ENCODE data around the gene CDHR4.

DNA sequence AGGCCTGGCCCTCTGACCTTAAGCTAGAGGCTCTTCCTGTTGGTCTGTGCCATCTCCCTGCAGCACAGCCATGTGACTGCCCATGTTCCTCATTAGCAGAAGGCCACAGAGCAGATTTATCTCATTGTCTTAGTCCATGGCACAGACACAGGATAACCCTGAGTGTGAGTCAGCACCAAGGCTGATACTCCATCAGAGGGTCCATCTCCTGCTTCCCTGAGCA lies 34.2 kb upstream of the BSN start:
- PRO-cap, result no peak

DNA sequence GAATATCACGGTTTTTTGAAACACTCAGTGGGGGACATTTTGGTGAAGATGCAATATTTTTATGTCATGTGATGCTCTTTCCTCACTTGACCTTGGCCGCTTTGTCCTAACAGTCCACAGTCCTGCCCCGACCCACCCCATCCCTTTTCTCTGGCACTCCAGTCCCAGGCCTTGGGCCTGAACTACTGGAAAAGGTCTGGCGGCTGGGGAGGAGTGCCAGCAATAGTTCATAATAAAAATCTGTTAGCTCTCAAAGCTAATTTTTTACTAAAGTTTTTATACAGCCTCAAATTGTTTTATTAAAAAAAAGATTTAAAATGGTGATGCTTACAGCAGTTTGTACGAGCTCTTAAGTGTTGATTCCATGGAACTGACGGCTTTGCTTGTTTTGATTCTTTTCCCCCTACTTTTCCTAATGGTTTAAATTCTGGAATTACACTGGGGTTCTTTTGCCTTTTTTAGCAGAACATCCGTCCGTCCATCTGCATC lies 20.0 kb upstream of the BSN start:
- PRO-cap, result no peak

DNA sequence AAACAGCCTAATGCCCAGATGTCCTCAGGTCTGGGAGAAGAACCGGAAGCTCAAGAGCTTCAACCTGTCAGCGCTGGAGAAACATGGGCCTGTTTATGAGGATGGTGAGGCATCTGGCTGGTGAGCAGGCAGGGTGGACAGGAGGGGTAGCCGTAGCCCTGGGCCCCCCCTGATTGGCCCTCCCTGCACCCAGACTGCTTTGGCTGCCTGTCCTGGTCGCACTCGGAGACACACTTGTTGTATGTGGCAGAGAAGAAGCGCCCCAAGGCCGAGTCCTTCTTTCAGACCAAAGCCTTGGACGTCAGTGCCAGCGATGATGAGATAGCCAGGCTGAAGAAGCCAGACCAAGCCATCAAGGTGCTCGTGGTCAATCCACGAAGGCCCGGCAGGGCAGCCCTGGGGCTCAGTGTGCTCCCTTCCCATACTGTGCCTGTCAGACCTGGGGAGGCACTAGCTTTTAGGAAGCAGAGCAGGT lies 1.7 kb downstream of the APEH start:
- PRO-cap, result no peak

DNA sequence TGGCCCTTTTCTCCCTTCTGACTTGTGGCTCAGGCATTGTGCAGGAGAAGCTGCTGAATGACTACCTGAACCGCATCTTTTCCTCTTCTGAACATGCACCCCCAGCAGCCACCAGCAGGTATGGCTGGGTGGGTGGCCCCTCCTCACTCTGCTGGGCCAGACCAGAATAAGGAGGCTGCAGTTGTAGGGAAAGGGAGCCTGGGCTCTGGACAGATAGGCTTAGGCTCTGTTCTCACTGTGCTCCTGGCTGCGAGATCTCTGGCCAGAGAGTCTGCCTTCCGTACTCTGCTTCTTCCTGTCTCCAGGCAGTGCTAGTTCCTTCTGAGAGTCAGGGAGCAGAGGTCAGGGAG lies 2.0 kb downstream of the RNF123 start:
- PRO-cap, result no peak

- PRO-cap, result no peak
Observed at GRCh38 chr3:49722365-49723188, 1.2 kb downstream of the GMPPB start.

GRCh38 chr3:49723189-49723664 lies 524 bp downstream of the GMPPB start:
- PRO-cap, result no peak

DNA sequence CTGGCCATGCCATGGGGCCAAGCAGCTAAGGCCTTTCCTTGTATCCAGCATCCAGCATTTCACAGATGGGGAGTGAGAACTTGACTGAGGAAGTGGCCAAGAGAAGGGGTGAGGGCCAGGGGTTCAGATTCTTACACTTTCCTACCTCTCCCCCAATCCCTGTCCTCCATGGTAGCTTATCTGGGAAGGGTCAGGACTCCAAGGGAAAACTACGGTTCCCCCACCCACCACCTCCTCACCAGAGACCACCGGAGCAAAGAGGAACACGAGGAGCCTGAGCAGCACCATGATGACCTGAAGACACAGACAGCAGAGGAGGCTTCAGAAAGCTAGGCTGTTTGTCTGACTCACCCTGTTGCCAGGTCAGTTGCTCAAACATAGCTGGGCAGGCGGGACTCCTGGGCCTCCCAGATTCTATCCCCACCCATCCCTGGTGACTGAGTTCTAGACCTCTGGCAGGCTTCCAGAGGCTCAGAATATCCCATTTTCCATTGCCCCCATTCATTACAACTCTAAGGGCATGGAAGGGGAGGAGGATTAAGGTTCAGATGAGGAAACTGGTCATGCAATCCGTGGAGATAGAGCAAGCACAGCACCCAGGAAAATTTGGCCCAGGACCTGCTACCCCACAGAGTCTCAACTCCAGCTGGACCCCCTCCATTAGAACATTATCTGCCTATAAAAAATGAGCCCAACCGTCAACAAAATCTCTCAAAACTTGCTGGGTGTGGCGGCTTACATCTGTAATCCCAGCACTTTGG lies at the start of gene CDHR4:
TSS of gene CDHR4 (minus strand) at position 349 of the 761 bp plus-strand sequence.
- PRO-cap, result no peak

DNA sequence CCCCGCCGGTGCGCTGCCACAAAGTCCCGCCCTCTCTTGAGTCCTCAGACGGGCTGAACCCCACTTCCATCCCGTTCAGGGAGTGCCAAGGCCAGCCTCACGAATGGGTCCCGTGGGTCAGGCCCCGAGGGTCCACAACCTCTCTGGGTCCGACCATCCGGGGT lies 401 bp upstream of the INKA1 start:
- PRO-cap, result no peak

GRCh38 chr3:49902959-49903689 lies 549 bp downstream of the MST1R start:
- PRO-cap, result no peak

- PRO-cap, result no peak
Observed at GRCh38 chr3:49930436-49931571, 1.2 kb upstream of the MON1A start.

GRCh38 chr3:50029777-50030245 lies 58.9 kb upstream of the RBM5 start:
- PRO-cap, result no peak

DNA sequence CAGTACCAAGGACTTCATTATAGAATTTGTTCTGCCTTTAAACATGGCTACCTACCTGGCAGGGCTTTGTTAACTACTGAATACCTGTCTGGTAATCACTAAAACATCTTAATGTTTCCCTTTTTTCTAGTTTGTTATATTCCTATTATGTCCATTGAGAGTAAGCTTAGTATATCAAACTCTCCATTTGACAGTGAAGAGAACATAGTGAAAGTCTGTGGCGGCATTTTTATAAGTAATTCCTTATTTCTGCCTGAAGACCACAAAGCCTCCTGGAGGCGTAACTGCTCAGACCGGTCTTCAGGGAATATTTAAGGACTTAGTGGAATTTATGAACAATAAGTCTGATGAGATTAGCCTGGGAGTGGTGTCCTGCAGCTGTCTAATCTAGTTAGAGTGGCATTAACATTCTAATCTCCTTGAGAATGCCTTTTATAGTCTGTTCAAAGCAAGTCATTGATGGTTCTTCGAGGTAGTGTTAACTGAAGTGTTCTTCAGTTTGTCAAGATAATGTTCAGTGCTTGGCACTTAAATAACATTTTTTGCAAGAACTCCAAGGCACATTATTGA lies 12.1 kb downstream of the RBM5 start:
- PRO-cap, result no peak

GRCh38 chr3:50164088-50164629 lies 9.0 kb downstream of the SEMA3F start:
- PRO-cap, result no peak

- PRO-cap, result no peak
Observed at GRCh38 chr3:50165922-50166777, 11.0 kb downstream of the SEMA3F start.

GRCh38 chr3:50220978-50221674 lies 14.9 kb upstream of the GNAI2 start:
- PRO-cap, result no peak

DNA sequence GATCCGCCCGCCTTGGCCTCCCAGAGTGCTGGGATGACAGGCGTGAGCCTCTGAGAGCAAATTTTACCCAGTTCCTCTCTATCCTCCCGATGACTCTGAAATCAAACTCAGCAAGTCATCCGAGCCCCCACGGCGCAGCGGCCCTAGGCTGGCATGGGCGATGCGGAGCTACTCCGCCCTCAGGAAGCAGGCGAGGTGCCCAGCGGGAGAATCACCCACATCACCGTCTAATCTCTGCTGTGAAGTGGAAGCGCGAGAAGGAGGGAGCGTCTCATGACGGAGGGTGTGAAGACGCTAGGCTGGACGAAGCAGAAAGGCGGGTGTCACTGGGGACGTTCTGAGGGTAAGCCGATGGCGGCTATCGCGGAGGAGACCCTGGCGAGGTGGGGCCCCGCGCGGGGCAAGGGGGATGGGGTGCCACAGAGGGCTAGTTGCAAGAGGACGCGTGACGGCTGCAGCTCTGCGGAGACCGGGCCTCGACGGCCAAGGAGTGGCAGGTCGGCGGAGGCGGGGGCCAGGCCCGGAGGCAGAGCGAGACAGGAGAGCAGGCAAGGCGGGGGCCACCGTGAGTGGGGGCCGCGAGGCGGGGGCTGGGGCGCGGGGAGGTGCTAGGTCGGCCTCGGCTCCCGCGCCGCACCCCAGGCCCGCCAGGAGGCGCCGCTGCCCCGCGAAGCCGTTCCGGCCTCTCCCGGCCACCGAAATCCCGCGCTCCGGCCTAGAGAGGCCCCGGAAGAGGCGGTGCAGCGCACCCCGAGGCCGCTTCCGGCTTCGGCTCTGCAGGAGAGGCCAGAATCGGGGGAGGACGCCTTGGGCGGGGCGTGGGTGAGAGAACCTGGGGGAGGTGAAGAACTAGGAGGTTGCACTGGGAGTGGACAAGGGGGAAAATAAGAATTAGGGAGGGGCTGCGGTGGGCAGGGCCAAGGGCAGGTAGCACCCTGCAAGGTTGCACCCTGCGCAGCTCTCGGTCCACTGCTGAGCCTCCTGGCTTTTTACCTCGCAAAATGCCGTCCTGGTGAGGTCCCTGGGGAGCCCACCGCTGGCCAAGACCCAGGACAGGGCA lies 8.8 kb upstream of the GNAI2 start:
- PRO-cap, result bidirectional peak, plus-strand start at position 779 of the sequence, minus-strand start at position 635 of the sequence

DNA sequence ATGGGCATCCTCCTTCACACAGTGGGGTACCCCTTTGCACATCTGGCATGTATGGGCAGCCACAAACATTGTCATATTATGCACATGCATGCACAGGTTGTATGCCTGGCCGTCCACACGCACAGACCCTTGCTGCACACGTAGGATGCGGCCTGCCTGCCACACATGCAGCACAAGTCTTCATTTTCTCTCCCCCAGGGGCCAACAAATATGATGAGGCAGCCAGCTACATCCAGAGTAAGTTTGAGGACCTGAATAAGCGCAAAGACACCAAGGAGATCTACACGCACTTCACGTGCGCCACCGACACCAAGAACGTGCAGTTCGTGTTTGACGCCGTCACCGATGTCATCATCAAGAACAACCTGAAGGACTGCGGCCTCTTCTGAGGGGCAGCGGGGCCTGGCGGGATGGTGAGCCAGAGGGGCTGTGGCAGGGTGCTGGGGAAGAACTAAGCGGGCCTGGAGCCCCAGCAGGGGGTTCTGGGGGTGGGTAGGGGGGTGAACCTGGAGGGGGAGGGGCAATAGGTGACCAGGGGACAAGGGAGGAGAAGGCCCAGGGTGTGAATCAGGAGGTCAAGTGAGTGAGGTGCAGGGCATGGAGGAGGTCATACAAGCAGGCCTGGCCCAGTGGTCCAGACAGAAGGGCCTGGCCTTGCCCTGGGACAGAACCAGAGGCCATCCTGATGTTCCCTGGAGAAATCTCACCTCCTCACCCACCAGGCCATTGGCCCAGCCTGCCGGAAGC lies 11.5 kb upstream of the SEMA3B start:
- PRO-cap, result no peak

DNA sequence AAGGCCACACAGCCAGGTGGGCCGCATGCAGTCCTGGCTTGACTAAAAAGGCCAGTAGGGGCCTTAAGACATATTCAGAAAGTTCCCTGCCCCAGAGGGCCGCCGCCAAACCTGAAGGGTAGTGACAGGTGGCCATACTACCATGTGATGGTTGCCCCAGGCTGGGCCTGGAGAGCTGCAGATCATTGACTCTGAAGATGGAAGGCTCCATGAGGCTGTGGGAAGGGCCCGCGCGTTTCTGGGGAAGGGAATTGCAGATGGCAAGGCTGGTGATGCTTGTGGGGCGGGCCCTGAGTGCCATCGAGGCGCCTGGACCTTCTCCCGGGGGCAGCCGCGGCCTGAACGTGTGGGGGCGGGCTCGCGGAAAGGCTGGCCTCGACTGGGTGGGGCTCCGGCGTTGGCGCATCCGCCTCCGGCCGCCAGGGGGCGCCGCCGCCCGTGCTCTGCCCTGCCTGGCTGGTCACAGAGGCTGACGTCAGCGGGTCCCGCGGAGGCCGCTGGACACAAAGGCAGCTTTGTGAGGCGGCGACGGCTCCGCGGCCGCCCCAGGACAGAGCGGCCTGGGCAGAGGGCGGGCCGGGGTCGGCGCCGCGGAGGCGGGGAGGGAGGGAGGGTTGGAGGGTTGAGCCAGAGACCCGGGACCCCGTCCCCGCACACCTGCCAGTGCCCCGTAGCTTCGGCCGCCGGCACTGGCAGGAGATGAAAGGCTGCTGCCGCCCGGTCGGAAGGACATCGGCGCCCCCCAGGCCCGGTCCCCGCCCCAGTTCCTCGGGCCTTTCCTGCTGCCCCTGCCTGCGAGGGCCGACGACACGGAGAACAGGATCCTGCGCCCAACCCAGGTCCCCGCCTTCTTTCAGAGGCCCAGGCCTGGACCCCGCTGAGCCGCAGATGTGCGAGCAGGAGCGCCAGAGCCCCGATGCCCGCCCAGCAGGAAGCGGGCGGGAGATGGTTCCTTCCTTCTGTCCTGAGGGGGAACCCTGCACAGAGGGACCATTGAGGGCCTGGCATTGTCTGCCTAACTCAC lies 8.9 kb upstream of the SEMA3B start:
- PRO-cap, result bidirectional peak, plus-strand start at position 481 of the sequence, minus-strand start at position 340 of the sequence

DNA sequence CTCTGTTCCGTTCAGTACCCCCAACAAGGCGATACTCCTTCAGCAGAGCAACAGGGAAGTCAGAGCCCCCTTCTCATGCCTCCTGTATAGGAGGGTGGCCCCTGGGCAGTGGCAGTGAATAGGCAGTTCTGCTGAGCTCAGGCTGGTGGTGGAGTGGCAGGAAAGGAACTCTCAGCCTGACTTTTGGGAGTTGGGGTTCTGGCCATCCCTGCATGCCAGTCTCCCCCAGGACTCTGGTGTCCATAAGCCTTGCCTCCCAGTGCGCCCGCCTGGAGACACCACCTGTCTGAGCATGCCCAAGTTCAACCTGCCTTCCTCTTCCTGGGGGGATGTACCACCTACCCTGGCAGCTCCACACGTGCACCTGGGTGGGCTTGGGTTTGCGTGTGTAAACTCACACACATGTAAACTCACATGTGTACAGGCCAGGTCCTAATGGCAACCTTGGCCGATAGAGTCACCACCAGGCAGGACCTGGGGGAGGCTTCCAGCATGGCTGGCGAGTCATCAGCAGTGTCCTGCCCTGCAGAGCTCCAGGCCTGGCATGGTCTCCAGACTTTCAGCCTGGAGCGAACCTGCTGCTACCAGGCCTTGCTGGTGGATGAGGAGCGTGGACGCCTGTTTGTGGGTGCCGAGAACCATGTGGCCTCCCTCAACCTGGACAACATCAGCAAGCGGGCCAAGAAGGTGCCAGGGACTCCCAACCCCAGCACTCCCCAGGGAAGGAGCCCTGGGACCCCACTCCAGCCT lies 826 bp downstream of the SEMA3B start:
- PRO-cap, result no peak

DNA sequence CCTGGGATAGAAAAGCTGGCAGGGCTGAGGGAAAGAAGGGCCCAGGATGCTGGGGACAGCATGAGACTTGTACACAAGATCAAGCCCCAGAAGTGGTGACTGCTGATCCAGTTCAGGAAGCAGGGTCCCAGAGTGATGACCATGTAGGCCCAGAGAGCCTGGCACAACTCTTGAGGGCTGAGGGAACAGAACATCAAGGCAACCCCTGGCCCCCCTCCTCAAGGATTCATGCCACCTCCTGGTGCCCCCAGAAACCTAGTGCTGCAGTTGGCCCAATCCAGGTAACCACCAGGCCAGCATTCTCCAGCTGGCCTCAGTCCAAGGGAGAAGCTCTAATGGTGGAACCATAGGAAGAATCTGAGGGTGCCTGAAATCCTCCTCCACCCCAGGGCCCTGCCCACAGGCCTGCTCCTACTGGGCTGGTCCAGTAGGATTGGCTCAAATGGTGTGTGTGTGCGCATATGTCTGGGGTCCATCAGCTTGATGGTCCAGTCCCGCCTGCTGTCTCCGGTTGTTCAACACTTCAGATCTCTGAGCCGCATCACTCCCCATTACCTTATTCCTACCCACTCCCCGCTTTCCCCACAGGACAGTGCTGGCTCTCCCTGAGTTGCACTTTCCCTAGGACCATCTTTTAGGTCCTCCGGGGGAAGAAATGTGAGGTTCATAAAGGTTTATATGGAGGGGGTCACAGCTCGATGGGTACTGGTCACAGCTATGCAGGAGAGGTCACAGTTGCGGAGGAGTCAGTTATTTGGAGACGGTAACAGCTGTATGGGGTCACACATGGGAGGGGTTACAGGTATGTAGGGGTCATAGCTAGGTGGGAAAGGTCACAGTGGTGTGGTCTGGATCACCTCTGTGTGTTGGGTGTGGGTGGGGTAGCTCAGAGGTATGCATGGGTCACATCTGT lies 7.6 kb downstream of the HYAL2 start:
- PRO-cap, result no peak